Measurements from ENCODE around the genes STBD1 and SOWAHB.

GRCh38 chr4:74440193-74440693 lies 4.7 kb upstream of the AREG start:
- PRO-cap = no peak
- RAMPAGE, long total RNA, 3 experiments = no peak in any of the 3 experiments

DNA sequence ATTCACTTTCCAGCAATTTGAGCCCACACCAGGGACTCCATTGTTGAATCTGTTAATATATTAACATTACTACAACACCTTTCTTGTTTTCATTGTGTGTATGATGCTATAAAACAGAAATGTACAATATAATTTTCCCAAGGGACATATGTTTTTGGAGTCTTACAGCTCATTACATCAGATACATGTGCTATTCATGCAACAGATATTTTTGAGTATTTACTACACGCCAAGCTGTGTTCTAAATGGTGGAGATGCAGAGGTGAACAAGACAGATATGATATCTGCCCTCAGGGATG lies 87.3 kb downstream of the AREG start:
- PRO-cap = no peak
- RAMPAGE, long total RNA, 3 experiments = no peak in any of the 3 experiments

DNA sequence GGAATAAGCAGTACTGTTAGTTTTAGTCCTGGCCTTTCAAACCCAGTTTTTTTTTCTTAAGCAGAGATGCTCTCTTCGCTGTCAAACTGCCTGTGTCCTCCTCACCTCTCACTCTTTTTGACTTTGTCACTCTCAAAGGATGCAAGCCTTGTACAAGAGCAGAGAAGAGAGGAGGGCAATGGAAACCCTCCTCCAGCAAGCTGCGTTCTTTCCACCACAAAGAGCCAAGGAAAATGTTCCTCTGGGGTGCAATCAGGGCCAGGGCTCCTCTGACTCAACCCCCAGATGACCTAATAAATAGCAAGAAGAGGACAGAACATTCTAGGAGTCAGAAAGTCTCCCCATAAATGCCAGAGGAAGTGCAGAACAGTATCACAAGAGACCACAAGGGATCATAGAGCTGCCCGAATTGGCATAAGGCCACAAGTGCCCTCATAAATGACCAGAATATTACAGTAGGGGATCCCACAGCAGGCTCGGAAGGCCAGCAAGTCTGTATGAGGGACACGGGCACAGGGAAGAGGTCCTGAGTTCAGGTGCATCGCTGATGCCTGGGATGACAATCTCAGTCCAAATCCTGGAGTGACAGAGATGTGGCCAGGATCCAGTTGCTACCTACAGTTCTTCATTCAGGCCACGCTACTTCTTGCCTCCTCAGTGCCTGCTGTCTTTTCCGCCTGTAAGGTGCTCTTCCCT lies 186.0 kb downstream of the RCHY1 start:
- PRO-cap = no peak
- RAMPAGE, long total RNA, 3 experiments = no peak in any of the 3 experiments

- PRO-cap = no peak
- RAMPAGE, long total RNA, 3 experiments = no peak in any of the 3 experiments
These were observed 21.3 kb upstream of the USO1 start for GRCh38 chr4:75703009-75703517.

GRCh38 chr4:75831805-75832401 lies 70.3 kb downstream of the PPEF2 start:
- PRO-cap = no peak
- RAMPAGE, long total RNA, 3 experiments = no peak in any of the 3 experiments

GRCh38 chr4:75845773-75846127 lies 56.5 kb downstream of the PPEF2 start:
- PRO-cap = unidirectional peak, minus-strand start at chr4:75845871
- RAMPAGE, long total RNA, 3 experiments = no peak in any of the 3 experiments

DNA sequence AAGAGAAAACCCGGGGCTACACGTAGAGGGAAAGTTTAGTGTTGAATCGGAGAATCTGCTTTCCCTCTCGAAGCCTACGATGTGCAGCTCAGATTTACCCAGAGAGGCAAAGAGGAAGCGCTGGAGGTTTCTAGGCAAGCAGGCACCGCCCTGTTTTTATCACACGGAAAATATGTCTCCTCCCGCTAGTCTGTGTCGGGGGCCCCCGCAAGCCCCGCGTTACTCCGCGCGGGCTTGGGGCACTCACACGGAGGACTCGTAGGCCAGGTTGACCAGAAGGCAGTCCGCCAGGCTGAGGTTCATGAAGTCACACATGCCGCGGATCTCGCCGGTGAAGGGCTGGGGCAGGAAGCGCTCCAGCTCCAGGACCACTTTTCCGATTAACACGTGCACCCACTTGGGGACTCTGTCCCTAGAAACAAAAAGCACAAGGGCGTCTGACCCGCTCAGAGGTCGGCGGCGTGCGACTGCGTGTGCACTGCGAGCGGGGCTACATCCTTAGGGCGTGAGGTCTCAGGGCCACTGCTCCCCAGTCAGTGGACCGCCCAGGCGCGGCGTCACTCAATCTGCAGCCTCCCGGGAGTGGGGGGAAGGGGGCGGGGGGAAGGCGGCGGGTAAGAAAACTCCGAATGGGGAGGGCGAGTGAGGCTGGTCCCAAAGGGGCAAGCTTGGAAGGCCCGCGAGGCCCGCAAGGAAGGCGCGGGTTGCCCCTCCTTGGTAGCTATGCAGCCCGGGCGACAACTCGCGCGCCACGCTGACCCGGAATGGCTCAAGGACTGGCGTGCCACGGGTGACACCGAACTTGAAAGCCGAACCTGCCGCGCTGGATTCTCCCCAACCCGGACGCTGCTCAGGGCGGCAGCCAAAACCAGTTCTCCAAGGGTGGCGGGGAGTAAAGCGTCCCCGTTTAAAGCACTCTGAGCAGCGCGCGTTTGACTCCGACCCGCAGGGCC lies 783 bp downstream of the NAAA start:
- PRO-cap = bidirectional peak, plus-strand start at position 605 of the sequence, minus-strand start at position 500 of the sequence
- RAMPAGE, long total RNA, 3 experiments = no peak in any of the 3 experiments

- PRO-cap = no peak
- RAMPAGE, long total RNA, 3 experiments = no peak in any of the 3 experiments
These were observed 513 bp downstream of the SCARB2 start for GRCh38 chr4:76213216-76213406.

DNA sequence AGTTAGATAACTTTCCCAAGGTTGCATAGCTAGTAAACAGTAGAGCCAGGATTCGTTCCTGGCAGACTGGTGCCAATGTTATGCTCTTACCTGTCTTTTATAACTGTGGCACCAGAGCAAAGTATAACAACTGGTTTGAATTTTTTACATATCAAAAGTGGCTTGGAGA lies 15.7 kb upstream of the FAM47E start:
- PRO-cap = no peak
- RAMPAGE, long total RNA, 3 experiments = no peak in any of the 3 experiments

GRCh38 chr4:76238185-76238564 lies 13.3 kb upstream of the FAM47E start:
- PRO-cap = bidirectional peak, plus-strand start at chr4:76238482, minus-strand start at chr4:76238345
- RAMPAGE, long total RNA, 3 experiments = no peak in any of the 3 experiments

- PRO-cap = bidirectional peak, plus-strand start at chr4:76306538, minus-strand start at chr4:76306556; bidirectional peak, plus-strand start at chr4:76306742, minus-strand start at chr4:76306654; bidirectional peak, plus-strand start at chr4:76307023, minus-strand start at chr4:76306955
- RAMPAGE, long total RNA, 3 experiments = start-site peak on the plus strand in 3 of 3 experiments, at chr4:76306647-76306772 at its widest, 436 to 1,252 reads per replicate; start-site peak on the minus strand in 2 of 3 experiments, at chr4:76306510-76306596 at its widest, 24 reads per replicate
These were observed at the start of gene STBD1 for GRCh38 chr4:76305842-76307001. Gene STBD1 (plus strand): TSS chr4:76306733.

GRCh38 chr4:76307110-76307365 lies 505 bp downstream of the STBD1 start:
- PRO-cap = no peak
- RAMPAGE, long total RNA, 3 experiments = no peak in any of the 3 experiments

- PRO-cap = no peak
- RAMPAGE, long total RNA, 3 experiments = no peak in any of the 3 experiments
These were observed 63.6 kb downstream of the SHROOM3 start for GRCh38 chr4:76498498-76499119.

- PRO-cap = no peak
- RAMPAGE, long total RNA, 3 experiments = no peak in any of the 3 experiments
These were observed 188.2 kb downstream of the SHROOM3 start for GRCh38 chr4:76623244-76623618.

DNA sequence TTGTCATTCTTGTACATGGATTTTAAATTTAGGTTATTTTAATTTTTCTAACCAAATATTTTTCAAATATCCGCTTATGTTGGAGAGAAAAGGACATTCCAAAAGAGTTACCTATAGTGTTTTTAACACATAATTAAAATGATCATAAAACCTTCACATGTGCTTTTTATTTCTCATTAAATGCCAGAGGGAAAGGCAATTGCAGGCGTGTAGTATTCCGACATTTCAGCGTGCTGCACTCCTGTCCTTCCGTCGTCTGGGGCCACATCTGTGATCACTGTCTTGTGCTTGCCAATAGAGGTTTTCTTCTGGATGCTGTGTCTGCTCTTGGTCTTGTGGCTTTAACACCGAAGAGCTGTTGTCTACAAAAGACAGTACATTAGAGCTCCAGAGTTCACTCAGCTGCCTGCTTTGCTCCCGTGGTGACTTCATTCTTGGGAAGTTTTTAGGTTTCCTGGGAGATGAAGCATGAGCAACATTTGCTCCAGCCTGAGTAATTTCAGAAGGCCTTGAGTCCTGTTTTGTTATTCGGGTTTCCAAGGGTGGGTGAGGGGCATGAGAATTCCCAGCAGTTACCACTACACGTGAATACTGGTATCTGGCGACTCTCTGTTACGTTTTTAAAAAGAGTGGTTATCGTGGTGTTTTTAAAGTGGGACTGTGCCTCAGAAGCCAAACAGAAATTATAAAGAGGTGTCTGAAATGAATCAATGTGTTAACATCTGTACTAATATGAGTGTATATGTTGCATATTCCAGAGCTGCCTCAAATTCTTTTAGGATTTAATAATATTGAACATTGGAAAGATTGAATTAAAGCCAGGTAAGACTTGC lies 189.2 kb downstream of the SHROOM3 start:
- PRO-cap = no peak
- RAMPAGE, long total RNA, 3 experiments = no peak in any of the 3 experiments

DNA sequence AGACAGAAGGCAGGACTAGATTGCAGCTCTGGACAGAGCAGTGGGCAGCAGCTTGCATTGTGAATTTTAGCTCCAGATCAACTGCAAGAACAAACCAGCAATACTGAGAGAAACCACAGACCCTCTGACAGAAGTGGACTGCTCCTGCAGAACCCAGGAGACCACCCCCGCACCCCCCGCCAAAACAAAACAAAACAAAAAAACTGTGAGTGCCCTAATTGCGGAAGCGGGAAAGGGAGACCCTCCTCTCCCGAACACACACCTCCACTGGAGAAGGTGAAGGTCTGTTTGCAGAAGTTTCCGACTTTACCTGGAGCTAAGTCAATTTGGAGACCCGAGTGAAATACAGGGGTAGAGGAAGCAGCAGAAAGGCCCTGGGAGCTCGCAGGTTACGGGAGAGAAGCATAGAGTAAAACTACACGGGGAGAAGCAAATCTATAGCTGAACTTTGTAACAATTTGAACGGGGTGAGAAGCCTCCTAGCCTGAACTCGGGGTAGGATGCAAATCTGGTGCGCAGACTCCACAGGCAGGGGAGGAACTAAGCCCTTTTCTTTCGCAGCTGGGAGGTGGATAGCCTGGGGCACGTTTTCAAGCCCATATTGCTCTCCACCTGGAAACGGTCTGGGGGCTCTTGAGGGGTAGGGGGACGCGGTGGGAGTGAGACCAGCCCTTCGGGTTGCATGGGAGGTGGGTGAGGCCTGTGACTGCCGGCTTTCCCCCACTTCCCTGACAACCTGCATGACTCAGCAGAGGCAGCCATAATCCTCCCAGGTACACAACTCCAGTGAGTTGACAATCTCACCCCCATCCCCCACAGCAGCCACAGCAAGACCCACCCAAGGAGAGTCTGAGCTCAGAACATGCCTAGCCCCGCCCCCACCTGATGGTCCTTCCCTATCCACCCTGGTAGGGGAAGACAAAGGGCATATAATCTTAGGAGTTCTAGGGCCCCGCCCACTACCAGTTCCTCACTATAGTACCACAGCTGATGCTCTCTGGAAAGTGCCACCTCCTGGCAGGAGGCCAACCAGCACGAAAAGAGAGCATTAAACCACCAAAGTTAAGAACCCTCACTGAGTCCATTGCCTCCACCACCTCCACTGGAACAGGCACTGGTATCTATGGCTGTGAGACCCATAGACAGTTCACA lies 30.0 kb downstream of the SOWAHB start:
- PRO-cap = no peak
- RAMPAGE, long total RNA, 3 experiments = no peak in any of the 3 experiments

GRCh38 chr4:76897587-76898548 lies at the start of gene SOWAHB:
Gene SOWAHB (minus strand): TSS chr4:76898144.
- PRO-cap = no peak
- RAMPAGE, long total RNA, 3 experiments = no peak in any of the 3 experiments

- PRO-cap = no peak
- RAMPAGE, long total RNA, 3 experiments = no peak in any of the 3 experiments
These were observed 28.9 kb downstream of the CCNI start for GRCh38 chr4:77046754-77047345.

DNA sequence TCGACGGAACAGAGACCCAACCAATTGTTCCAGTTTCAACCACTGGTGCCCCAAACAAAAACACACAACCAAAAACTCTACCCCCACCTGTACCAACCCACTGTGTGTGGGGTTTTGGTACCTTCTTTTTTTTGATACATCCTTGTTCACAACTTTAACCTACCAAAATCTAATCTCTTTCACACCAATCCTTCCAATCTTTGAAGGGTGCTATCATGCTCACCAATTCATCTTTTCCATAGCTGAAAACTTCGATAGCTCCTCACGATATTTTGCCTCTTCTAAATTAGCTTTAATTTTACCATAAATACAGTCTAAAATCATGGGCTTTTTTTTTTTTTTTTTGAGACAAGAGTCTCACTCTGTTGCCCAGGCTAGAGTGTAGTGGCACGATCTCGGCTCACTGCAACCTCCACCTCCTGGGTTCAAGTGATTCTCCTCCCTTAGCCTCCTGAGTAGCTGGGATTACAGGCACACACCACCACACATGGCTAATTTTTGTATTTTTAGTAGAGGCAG lies 6.0 kb downstream of the CCNI start:
- PRO-cap = no peak
- RAMPAGE, long total RNA, 3 experiments = no peak in any of the 3 experiments

GRCh38 chr4:77135333-77135556 lies 21.8 kb upstream of the CCNG2 start:
- PRO-cap = no peak
- RAMPAGE, long total RNA, 3 experiments = no peak in any of the 3 experiments